GM06990 (cell line): ENCODE results near the genes SHOX and P2RY8.

GRCh38 chrX:19099-19298 lies 262.2 kb upstream of the PLCXD1 start:
- RRBS, result no CpG with 5 or more reads among the region's 18 CpGs

DNA sequence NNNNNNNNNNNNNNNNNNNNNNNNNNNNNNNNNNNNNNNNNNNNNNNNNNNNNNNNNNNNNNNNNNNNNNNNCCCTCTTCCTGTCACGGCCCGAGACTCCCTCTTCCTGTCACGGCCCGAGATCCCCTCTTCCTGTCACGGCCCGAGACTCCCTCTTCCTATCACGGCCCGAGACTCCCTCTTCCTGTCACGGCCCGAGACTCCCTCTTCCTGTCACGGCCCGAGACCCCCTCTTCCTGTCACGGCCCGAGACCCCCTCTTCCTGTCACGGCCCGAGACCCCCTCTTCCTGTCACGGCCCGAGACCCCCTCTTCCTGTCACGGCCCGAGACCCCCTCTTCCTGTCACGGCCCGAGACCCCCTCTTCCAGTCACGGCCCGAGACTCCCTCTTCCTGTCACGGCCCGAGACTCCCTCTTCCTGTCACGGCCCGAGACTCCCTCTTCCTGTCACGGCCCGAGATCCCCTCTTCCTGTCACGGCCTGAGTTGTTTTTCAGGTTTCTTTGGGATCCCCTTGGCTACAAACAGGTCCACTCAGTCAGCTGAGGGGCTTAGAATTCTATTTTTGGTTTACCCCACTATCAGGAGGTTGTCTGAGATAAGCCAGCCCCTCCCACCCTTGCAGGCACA lies 186.3 kb upstream of the PLCXD1 start:
- RRBS, result no CpG with 5 or more reads among the region's 31 CpGs

- RRBS, result 79% methylated on average over 2 of the region's 34 CpGs
These were observed 10.4 kb upstream of the PLCXD1 start for GRCh38 chrX:270589-271407.

- RRBS, result 33% methylated on average over 12 of the region's 28 CpGs
These were observed 6.1 kb upstream of the PLCXD1 start for GRCh38 chrX:274910-275721.

- RRBS, result 72% methylated on average over 12 of the region's 44 CpGs
These were observed 113.2 kb upstream of the PPP2R3B start for GRCh38 chrX:499652-500644.

- RRBS, result 34% methylated on average over 10 of the region's 61 CpGs
These were observed at the start of gene SHOX for GRCh38 chrX:630390-631043. TSS of gene SHOX (plus strand) at chrX:630791.

- RRBS, result no CpG with 5 or more reads among the region's 10 CpGs
These were observed 152.3 kb downstream of the CRLF2 start for GRCh38 chrX:1060227-1060538.

GRCh38 chrX:1390558-1391235 lies 1.2 kb downstream of the SLC25A6 start:
- RRBS, result 57% methylated on average over 8 of the region's 22 CpGs

GRCh38 chrX:1419679-1420733 lies 28.1 kb upstream of the SLC25A6 start:
- RRBS, result no CpG with 5 or more reads among the region's 29 CpGs

DNA sequence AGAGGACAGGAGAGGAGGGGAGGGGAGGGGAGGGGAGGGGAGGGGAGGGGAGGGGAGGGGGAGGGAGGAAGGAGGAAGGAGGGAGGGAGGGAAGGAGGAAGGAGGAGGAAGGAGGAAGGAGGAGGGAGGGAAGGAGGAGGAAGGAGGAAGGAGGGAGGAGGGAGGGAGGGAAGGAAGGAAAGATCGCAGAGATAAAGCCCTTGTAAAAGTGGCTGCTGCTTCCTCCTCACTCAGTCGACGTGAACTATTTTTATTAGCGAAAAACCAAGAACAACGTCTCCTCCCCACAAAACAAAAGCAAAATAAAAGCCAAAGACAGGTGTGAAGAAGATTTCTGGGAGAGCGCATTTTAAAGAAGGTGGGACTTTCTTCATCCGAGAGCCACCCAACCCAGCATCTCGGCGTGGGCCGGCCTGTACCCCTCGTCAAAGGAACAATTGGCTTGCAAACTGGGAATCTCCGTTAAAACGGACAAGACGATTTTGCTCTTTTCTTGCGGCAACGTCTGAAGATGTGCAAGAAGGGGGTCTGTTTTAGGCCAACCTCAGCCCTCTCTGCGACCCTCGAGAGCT lies 40.7 kb upstream of the ASMTL start:
- RRBS, result no CpG with 5 or more reads among the region's 18 CpGs

DNA sequence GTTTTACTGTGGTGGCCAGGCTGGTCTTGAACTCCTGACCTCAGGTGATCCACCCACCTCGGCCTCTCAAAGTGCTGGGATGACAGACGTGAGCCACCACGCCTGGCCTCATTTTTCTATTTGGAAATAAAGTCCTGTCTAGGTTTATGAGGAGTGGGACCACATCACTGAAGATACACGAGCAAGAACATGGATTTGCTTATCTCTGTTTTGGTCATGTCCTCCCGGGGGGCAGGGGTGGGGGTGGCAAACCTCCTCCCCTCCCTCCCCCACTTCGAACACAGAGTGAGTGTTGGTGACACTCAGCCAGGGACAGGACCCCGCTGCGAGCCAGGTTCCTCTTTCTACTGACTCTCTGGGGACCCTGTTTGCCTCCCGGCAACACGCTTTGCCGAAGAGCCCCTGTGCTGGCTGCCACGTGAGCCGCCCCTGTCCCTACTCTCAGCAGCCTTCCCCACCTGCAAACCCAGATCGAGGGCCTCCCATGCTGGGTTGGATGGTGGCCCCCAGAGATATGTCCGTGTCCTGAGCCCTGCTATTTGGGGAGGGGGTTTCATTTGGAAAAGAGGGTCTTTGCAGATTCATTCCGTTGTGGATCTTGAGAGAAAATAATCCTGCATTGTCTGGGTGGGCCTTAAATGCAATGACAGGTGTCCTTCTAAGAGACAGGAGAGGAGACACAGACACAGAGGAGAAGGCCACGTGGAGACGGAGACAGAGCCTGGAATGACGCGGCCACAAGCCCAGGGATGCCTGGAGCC lies 34.7 kb downstream of the P2RY8 start:
- RRBS, result no CpG with 5 or more reads among the region's 20 CpGs

GRCh38 chrX:1536596-1537421 lies at the start of gene P2RY8:
TSS of gene P2RY8 (minus strand) at chrX:1537185.
- RRBS, result no CpG with 5 or more reads among the region's 40 CpGs

GRCh38 chrX:1595111-1595843 lies 3.9 kb downstream of the AKAP17A start:
- RRBS, result 95% methylated on average over 4 of the region's 37 CpGs

DNA sequence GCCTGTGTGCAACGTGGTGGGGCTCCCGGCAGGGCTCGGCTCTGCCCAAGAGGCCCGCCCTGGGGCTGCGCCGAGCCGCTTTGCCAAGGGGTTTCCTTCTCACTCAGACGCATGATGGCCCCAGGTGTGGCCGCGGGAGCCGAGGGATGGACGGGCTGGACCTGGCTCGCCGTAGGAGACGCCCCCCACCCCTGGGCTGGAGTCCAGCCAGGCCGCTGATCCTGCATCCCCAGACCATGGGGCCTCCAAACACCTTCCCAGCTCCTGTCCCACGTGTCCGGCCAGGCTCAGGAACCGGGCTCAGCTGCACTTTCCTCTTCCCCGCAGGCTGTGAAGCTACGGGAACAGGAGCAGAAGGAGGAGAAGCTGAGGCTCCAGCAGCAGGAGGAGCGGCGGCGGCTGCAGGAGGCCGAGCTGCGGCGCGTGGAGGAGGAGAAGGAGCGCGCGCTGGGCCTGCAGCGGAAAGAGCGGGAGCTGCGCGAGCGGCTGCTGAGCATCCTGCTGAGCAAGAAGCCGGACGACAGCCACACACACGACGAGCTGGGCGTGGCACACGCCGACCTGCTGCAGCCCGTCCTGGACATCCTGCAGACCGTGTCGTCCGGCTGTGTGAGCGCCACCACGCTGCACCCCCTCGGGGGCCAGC lies 9.1 kb downstream of the AKAP17A start:
- RRBS, result 99% methylated on average over 12 of the region's 50 CpGs

DNA sequence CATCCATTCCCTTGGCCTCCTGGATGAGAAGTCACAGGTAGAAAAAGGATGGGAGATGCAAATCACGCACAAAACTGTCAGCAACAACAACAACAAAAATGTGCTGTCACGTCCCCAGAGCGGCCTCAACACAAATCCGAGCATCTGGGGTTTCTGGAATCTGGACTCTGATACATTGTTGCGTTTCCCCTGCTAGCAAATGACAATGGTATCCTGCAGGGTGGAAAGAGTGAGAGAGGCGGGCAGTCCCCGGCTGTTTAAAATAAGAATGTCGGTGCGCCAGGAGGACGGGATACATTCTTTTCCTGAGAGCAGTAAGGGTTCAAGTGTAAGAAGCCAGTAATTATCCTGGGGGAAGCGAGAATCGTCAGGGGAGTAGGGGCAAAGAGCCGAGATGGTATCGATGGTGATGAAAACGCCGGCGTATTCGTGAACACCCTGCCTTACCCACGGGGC lies 310.2 kb downstream of the ASMT start:
- RRBS, result no CpG with 5 or more reads among the region's 19 CpGs

DNA sequence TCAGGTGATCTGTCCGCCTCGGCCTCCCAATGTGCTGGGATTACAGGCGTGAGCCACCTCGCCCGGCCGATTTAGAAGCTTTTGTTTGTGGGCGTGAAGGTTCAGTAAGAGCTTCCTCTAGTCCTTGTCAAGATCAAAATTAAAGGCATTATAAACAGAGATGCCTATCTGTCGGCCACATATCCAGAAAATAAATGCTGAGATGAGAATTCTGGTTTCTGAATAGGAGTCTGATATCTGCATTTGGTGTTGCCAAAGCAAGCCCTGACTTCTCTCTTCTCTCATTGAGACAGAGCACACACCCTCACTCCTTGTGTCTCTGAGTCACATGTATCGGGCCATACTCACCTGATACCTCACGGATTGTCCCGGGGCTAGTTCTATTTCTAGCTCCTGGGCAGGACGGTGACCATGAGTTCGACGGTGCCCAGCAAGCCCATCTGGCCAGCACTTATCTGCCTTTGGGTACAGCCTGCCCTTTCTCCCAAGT lies 158.7 kb downstream of the DHRSX start:
- RRBS, result no CpG with 5 or more reads among the region's 14 CpGs

- RRBS, result no CpG with 5 or more reads among the region's 34 CpGs
These were observed 49.0 kb downstream of the DHRSX start for GRCh38 chrX:2451430-2452505.

DNA sequence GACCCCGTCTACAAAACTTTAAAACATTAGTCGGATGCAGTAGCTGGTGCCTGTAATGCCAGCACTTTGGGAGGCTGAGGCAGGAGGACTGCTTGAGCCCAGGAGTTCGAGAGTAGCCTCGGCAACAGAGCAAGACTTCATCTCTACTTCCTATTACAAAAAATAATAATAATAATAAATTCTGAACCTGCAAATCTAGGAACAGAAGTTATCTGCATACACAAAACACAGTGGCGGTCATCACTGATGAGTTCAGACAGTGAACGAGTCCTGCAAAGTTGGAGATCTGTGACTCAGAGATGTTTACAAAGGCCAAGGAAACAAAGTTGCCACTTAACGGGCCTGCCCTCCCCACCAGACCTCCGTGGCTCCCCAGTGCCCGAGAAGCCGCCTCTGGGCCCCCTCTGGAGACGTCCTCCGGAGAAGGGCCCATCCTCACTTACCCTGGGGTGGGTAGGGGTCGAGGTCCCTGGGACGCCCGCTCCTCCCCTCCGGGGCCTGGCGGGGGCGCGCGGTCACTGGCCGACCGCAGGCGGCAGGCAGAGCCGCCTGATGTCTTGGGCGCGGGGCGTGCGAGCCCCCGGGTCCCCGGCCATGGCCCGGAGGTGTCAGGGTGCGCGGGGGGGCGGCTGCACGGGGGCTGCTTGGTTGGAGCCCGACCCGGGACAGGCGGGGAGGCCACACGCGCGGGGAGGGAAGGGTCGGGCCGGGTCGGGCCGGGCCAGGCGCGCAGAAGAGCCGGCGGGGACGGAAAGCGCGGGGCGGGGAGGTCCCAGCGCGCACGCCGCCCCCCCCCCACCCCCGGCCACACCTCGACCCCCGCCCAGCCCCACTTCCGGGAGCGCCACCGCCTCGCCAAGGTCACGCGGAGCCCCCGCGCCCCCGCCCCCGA lies 662 bp downstream of the DHRSX start:
- RRBS, result 5% methylated on average over 44 of the region's 70 CpGs

DNA sequence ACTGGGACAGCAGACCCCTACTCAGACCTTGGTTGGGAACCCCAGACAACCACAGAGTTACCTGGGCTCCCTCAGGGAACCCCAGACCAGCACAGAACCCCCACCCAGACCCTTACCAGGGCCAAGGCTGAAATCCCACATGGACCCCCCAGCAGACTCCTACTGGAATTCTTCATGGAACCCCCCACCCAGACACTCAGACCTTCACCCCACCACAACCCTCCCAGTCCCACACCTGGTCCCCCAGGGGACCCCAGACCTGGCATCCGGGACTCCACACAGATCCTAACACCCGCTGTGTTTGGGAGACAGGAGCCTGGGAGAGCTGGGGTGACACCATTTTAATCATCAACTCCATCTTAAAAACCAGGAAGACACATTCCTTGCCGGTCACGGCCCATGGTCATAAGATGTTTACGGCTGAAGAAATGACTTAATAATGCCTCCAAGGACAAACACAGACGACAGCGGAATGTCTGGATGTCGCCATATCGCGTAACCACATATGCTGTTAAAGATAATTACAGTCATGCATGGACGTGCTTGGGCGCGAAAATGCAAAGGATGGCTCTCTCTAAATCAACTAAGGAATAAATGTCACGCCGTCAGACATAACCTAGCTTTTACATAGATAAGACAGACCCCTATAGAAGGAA lies 1.9 kb upstream of the DHRSX start:
- RRBS, result no CpG with 5 or more reads among the region's 15 CpGs

GRCh38 chrX:2604714-2605555 lies 86.2 kb upstream of the CD99 start:
- RRBS, result no CpG with 5 or more reads among the region's 14 CpGs